PFSK-1 (cell line): ENCODE measurements around a stretch of chr13.

DNA sequence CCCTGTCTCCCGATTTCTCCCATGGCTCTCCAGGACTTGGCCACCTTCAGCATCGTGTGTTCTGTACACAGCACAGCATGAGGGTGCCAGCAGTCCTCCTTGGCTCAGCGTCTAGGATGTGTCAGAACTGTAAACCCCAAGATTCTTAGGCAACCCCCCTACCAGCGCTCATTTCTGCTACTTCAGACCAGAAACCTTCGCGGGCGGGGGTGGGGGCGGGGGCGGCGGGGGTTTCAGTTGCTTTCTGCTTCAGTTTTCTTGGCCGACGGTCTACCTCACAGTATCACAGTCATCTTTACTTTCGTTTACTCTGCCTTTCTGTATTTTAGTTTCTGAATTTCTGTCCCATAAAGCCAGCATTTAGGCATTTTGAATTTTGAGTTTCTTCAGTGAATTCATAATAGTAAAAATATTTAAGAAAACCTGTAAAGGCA lies 82.4 kb downstream of the GGACT start:
- RRBS: no CpG with 5 or more reads among the region's 13 CpGs

DNA sequence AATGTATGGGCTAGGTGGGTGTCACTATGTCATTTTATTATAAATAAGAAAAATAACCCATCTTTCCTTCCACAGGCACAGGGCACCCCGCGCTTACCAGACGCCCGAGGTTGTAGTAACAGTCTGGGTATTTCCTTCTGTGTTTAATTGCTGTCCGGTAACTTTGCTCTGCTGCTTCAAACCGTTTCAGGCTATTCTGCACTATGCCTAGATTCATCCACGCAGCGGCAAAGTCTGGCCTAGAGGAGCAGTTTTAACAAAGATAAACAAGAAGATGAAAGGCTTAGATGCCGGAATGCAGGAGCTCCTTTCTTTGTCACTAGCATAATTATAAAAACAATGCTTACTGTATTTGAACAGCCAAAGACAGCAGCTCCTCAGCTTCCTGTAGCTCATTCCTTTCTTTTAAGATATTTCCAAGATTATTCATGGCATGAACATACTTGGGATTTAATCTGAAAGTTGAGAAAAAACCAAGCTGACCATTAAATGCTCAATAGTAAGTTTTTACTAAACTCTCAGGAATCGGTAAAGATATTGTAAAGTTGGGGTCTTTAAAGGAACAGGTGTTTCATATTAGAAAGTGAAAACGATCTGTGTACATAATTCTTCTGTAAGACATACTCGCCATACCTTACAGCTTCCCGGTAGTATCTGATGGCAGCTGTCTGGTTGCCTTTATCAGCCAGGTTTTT lies 37.0 kb upstream of the GGACT start:
- RRBS: no CpG with 5 or more reads among the region's 13 CpGs

DNA sequence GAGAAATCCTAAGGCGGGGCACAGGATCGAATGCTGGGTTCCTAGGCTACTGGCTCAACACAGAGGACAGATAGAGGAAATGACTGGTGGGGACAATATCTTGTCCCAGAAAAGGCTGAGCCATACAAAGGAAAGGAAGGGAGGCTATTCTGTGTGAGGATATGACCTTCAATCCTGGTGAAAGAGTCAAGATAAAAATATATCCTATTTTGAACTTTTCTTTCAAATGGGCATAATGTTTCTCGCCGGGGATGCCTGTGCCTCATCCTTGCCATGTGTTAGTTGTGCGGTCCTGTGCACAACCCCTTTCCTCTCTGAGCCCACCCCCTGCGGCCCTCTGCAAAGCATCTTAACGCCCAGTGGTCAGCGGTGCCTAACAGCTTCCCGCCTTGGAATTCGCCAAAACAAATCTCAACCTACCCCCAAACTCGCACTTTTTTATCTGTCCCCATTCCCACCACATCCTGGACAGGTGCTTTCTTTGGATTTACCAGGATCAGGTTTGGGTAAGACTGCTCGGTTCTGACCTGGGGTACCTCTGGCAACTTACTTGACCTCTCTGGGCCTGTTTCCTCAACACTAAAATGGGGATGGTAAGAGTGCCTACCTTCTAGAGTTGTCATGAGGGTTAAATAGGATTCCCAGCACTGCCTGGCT lies 5.1 kb downstream of the TMTC4 start:
- RRBS: no CpG with 5 or more reads among the region's 12 CpGs

DNA sequence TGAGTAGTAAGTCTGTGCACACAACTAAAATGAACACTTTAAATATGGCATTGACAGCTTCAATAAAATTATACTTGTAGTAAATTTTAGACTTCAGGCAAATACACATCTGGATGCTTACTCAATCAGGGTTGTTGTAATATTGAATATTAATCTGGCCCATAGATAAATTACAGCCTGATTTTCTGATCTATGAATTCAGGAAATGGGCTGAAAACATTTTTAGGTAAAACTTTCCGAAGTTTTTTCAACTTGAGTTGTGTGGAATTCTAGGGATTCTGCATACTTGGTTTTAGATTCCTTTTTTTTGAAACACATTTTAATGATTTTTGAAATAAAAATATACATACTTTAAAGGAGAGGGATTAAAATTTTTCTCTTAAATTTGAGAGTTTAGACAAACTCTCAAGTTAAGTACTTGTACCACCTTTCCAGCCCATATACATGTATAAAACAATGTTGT lies 145.2 kb downstream of the FGF14 start:
- RRBS: no CpG with 5 or more reads among the region's 1 CpG

- RRBS: no CpG with 5 or more reads among the region's 5 CpGs
Measured at GRCh38 chr13:101915116-101915560, 1.6 kb downstream of the FGF14 start.

DNA sequence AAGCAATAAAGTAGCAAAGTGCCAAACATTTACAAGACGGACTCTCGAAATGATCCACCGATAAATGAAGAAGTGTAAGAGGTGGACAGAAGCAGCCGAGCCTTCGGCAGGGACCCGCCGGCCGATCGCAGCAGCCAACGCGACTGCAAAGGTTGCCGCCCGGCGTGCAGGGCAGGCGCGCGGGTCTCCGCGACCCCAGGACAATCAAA lies 230 bp downstream of the POGLUT2 start:
- RRBS: 1% methylated on average over 13 of the region's 19 CpGs

DNA sequence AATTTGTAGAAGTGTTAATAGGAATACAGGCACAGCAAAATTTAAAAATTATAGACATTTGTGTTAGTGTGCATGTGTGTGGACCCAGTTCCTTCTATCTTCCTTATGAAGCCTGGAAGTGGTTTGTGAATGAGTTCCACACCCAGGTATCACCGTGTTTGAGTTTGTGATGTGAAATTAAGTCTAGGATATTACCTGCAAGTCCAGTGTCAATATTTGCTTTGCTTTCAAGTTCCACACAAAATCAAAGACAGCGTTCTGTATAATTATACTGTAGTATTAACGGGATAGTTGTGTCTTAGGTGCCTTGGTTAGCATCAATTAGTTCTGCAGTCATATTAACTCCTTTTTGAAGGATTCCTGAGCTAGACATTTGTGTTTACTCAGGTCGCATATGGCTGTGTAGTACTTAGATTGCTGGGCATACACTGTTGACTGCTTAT lies 54.3 kb downstream of the ERCC5 start:
- RRBS: no CpG with 5 or more reads among the region's 4 CpGs

DNA sequence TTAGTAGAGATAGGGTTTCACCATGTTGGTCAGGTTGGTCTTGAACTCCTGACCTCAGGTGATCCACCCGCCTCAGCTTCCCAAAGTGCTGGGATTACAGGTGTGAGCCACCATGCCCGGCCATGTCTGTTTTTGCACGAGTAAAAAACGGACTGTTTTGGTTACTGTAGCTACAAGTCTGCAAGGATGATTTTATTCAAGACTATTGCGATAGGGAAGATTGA lies 103.9 kb upstream of the SLC10A2 start:
- RRBS: no CpG with 5 or more reads among the region's 5 CpGs

DNA sequence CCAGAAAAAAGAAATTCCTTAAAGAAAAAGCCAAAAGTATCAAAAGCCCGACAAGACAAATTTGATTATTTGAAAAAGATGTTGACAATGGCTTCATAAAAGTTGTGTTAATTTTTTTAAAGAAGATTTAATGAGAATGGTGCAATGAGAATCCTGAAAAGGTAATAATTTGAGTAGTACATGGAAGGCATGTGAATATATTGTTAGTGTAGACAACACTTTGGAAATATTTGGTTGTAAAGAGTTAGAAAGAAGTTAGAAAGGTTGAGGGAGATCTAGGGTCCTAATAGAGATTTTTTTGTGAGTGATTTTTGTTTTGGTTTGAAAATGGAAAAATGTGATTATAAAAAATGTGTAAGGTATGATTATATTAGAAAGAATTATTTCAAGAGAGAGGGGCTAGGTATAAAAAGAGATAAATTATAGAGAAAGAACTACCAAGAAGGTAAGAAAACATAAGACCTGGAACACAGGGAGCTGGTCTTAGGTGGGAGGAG lies 643.3 kb upstream of the DAOA start:
- RRBS: no CpG with 5 or more reads among the region's 1 CpG

DNA sequence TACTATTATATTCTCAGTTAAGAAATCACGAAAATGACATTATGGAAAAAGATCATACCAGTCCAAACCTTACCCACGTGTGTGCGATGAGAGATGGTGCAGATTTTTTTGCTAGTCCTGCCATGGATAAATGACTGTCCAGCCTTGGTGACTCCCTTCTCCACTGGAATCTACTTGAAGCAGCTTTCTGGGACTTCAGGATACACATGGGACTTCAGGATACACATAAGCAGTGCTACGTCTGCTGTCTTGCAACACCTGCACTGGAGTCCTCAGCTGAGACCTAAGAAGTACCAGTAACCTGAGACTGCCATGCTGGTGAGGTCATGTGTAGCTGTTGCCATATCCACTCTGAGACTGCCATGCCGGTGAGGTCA lies 131.6 kb downstream of the DAOA start:
- RRBS: no CpG with 5 or more reads among the region's 5 CpGs

DNA sequence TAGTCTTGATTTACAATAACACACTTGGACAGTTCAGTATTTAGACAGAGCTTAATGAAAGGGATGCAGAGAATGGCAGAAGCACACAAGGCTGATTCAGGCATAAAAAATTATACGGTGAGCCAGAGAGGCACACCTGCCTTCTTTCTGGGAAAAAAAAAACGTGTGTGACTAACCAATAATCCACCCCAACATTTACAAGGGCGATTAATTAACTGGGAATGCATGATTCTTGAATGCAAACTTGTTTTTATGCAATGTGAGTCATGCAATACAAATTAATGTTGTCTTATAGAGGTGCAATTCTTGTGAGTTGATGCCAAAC lies 348.3 kb downstream of the DAOA start:
- RRBS: no CpG with 5 or more reads among the region's 3 CpGs

DNA sequence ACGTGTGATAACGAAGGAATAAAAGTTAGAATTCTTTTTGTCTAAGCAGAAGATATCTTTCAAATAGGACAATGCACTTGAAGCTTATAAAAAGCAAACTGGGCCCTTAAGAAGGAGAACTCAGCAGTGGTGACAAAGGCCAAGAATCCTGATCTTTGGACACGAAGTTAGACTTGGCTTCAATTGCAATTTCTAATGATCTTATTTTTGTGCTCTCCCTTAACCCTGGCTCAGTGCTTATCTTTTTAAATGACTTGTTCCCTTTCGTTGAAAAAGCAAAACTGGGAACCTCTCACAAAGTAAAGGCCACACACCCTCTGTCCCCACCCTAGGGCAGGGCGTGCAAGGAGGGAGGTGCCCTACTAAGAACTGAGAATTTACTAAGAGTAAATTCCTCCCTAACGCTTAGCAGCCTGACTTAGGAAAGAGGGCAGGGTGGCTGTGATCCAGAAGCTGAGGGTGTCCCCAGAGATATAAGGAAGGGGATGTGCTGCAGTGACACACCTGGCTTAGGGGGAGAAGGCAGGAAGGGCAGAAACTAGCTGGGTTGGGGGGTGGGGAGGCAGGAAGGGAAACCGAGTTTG lies 435.3 kb downstream of the EFNB2 start:
- RRBS: no CpG with 5 or more reads among the region's 7 CpGs

GRCh38 chr13:106100641-106101070 lies 434.8 kb downstream of the EFNB2 start:
- RRBS: no CpG with 5 or more reads among the region's 7 CpGs

DNA sequence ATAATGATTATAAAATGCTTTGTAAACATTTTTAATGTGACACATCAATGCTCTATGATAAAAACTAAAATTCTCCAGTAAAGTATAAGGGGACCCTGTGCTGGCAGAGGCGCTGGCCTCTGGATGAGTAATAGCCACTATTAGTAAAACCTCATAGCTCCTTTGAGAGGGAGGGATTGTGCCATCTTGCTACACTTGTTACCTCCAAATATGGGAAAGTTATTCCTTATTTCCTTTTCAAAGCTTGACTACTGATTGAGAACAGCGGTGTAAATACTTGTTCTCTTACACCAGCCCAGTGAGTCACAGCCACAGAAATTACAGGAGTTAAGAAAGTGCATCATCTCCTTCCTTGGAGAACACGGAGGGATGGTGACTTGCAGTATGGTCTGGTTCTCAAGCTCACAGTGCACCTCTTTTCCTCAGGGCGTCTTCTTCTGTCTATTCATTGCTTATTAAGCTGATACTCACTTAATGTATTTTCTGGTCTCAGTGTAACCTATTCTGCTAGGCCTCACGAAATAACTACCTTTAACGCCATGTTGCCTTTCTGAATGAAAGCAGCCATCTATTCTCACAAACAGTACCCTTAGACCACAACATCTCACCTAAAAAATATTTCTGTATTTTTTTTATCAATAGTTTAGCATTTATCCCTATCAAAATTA lies 378.9 kb downstream of the EFNB2 start:
- RRBS: no CpG with 5 or more reads among the region's 6 CpGs

- RRBS: no CpG with 5 or more reads among the region's 5 CpGs
Measured at GRCh38 chr13:106350245-106350644, 185.2 kb downstream of the EFNB2 start.

DNA sequence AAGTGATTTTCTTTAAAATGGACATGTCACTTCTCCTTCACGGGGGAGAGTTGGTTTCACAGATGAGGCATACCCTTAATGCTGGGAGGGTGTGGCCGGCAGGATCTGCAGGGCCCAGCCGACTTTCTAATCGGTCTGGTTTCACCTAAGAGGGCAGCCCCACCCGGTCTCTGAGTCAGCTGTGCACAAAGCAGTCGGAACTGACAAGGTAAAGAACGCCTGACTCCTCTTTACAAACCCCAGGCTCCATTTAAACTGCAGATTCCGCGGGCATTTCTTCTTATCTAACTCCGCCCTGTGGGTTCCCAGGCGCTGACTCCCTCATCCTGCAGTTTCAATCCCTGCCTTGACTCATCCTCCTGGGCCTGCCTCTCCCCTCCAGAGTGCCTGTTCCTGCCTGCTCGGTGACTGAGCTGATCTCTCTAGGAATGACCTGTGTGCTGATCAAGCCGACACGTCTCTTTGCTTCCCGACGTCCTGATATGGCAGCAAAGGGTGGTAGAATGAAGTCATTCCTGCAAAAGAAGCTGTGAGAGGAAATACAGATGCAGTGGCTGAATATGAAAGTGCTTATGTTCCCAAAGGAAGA lies 63.4 kb downstream of the EFNB2 start:
- RRBS: 37% methylated on average over 4 of the region's 16 CpGs

GRCh38 chr13:107249707-107250122 lies 617.6 kb downstream of the NALF1 start:
- RRBS: no CpG with 5 or more reads among the region's 1 CpG

DNA sequence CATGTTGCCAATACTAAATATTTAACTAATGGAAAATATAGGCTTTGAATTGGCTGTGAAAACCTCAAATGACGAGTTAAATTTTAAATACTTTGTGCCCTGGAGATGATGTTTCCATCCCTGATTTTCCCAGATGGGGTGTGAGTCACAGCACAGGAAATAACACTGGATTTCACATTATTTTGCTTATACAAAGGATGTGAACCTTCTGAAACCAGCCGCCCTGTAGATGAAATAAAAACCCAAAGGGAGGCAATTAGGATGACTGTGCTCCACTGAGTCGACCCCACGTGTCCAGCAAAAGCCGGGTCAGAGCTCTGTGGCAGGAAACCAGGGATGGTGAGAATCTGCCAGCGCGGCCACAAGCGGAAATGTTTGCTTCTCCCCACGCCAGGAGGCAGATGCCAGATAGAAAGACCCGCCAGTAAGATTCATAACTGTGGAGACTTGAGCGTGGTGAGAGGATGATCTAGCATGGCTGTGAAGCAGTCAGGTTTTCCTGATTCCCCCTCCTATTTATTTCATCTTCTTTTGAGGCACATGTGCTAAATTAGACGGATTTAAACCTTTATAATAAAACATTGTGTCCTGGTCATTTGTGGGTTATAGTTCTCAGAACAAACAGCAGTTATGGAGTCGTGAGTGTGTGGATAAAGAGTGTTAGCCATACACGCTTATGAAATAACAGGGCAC lies 416.3 kb downstream of the NALF1 start:
- RRBS: no CpG with 5 or more reads among the region's 14 CpGs

- RRBS: no CpG with 5 or more reads among the region's 15 CpGs
Measured at GRCh38 chr13:107678262-107678935, 188.9 kb downstream of the NALF1 start.

DNA sequence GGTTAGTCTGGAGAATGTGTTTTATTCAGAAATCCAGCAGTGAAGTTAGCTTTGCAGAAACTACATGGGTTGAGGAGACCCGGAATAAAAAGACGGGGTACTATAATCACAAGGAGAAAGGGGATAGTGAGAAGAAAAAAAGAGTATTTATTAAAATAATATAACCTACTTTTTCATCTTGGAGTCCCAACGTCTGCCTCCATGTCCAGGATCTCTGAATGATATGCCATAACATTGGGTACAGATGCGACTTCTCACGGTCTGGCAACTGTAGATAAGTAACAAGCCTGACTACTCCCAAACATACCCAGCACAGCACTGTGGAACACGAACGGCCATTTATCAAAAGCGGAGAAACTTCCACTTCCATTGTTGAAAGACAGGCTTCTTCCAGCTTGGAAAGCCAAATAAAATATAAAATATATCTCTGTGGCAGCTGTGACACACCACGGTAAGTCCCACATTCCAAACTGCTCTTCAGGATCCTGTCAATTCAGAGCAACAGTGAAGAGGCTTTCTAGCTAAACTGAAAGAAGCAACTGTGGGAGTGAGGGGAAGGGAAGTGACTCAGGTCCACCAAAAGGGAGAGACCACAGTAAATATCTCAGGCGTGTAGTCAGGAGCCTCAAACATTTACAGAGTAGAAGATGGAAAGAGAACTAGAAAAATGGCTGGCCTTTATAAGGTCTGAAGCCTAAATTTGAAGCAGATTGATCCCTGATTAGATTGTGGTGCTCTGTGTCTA lies 16.3 kb upstream of the NALF1 start:
- RRBS: no CpG with 5 or more reads among the region's 10 CpGs